Metastatic Breast Carcinoma in the Ovary (tissue), 3 donors: ENCODE measurements around a stretch of chr1.

DNA sequence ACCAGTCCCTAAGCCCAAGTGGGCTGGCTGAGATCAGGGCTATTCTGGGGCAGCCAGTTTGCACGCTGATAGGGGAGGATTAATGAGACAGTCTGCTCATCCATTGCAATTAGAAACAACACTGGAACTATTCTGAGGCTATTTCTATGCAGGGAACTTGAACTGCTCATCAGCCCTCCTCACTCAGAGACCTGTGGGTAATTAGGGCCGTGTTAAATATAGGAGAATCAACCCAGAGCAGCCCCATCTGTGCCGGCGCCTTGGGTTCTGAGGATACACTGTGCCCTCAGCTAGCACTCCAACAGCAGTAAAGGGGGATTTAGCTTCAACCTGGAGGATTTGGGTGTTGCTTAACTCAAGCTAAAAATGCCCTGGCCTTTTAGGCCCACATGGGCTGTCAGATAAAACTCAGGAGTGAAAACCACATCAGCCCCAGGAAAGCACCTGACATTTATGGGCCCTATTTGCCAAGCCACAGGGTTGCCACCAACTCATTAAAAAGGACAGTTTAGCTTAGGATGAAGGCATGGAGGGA, 53.9 kb downstream of the DUSP10 start:
- PRO-cap, 3 experiments = no peak in any of the 3 experiments

GRCh38 chr1:221717131-221717780, 24.6 kb downstream of the DUSP10 start:
- PRO-cap, 3 experiments = peak in 1 of 3 experiments; most common plus-strand start chr1:221717724 (in 1)

DNA sequence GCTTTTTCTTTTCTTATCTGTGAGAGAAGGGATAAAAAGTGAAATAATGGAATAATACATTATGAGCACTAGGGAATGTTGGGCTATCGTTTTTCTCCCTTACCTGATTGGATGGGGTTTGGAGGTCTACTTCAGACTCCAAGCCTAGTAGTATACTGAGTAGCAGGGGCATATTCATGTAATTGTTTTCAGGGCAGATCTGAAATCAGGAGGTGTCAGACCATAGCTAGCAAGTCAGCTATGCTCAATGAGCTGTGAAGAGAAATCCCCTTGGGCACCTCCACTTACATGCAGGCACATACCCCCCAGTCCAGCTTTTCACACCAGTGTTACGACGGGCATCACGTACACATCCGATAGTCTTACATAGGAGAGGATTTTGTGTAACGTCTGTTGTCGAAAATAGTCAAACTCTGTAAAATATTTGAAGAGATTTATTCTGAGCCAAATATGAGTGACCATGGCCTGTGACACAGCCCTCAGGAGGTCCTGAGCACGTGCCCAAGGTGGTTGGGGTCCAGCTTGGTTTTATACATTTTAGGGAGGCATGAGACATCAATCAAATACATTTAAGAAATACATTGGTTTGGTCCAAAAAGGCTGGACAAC, 1.9 kb upstream of the DUSP10 start:
- PRO-cap, 3 experiments = no peak in any of the 3 experiments

DNA sequence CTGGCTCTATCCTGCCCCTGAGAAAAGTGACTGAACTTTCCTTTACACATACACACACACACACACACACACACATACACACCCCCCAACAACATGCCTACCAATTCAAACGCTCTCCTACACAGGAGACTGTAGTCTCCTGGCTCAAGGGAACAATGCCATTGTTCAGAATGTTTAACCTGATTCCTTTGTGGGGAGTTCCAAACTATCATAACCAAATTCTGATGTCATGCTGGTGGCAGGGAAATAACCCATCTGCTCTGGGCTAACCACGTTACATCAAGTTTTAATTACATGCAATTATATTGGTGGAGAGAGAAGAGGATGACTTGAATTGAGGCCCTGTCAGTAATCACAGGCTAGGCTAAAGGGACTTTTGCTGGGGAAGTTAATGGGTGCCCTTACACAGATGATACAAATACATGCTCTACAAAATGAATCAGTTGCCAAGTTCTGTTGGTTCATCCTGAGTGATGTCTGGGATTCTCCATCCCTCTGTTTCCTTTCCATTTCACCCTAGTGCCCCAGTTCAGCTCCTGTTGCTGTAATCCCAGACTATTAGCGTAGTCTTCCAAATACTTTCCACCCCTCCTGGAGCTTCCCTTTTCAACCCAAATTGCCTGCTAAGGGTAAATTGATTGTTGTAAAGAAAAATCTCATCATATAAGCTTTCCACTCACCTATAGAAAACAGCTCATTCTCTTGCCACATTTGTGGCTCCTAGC, 52.5 kb upstream of the DUSP10 start:
- PRO-cap, 3 experiments = no peak in any of the 3 experiments

GRCh38 chr1:221829426-221830167, 87.7 kb upstream of the DUSP10 start:
- PRO-cap, 3 experiments = no peak in any of the 3 experiments

DNA sequence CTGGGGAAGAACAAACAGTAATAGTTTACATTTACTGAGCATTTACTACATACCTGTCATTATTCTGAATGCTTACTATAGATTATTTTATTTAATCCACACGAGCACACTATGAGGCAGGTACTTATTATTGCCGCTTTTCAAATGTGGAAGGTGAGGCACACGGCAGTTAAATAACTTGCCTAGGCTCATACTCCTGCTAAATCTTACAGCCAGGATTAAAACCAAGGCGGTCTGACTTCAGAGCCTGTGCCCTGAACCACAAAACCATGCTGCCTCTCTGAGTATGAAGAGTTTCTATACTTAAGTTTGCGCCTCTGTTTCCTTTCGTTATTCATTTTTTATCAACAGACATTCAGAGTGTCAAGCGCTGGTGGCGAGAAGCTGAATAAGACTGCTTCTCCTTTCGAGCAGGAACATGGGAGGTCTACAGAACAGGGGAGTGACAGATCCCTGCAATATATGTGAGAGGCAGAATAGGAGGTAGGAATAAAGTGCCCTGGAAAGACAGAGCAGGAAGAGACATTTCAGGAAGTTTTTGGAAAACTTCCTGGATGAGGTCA, 96.0 kb upstream of the DUSP10 start:
- PRO-cap, 3 experiments = no peak in any of the 3 experiments

- PRO-cap, 3 experiments = no peak in any of the 3 experiments
These were observed 98.7 kb upstream of the DUSP10 start for GRCh38 chr1:221840552-221841039.

DNA sequence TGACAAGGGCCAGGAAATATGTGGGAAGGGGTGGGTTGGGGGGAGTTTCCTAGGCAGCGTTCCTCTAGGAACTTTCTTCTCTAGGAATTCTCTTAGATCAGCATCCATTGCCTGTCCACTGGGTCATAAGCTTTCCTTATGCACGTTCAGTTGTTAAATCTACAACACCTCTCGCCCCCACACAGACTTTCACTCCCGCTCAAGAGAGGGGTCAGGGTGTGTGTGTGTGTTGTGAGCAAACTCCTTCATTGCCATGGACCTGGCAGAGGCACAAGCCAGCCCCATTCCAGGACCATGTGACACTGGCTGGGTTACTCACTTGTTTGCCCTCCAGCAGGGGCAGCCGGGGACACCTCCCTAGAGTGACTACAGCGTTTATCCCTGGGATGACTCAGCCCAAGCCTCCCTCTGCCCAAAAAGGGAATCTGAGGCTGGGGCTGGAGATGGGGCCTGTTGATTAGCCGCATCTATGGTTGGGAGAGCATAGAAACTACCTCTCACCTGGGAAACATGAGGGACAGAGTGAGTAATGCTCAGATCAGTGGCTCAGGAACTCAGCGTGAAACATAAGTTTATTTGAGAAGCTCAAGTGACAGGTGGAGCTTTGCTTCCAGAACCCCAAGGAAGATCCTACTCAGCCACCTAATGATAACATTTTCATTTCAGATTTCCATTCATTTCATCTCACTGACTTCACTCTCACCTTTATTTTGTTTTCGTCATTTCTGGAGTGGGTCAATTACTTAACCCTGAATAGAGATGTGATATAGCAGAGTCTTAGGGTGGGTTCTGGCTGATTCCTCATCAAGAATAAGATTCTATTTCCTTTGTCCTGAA, 145.3 kb upstream of the DUSP10 start:
- PRO-cap, 3 experiments = peak in 1 of 3 experiments; most common plus-strand start position 361 of the sequence (in 1); most common minus-strand start position 250 of the sequence (in 1)

DNA sequence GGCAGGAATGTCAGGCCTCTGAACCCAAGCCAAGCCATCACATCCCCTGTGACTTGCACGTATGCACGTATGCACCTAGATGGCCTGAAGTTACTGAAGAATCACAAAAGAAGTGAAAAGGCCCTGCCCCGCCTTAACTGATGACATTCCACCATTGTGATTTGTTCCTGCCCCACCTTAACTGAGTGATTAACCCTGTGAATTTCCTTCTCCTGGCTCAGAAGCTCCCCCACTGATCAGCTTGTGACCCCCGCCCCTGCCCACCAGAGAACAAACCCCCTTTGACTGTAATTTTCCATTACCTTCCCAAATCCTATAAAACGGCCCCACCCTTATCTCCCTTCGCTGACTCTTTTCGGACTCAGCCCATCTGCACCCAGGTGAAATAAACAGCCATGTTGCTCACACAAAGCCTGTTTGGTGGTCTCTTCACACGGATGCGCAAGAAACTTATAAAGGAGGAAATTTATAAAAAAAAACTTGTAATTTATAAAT, 229.3 kb upstream of the DUSP10 start:
- PRO-cap, 3 experiments = no peak in any of the 3 experiments

- PRO-cap, 3 experiments = peak in 3 of 3 experiments; most common plus-strand start chr1:222465696 (in 2); most common minus-strand start chr1:222465619 (in 3)
These were observed 82.4 kb downstream of the HHIPL2 start for GRCh38 chr1:222465228-222466182.

DNA sequence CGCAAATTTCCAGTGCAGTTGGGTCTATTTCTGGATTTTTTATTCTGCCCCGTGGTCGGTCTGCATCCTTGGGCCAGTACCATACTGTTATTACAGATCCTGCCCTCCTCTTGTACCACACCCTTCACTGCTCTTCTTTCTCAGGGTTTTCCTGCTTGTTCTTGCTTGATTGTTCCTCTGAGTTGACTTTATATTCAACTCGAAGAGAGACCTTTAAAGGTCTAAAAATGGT, 25.3 kb downstream of the MIA3 start:
- PRO-cap, 3 experiments = no peak in any of the 3 experiments

DNA sequence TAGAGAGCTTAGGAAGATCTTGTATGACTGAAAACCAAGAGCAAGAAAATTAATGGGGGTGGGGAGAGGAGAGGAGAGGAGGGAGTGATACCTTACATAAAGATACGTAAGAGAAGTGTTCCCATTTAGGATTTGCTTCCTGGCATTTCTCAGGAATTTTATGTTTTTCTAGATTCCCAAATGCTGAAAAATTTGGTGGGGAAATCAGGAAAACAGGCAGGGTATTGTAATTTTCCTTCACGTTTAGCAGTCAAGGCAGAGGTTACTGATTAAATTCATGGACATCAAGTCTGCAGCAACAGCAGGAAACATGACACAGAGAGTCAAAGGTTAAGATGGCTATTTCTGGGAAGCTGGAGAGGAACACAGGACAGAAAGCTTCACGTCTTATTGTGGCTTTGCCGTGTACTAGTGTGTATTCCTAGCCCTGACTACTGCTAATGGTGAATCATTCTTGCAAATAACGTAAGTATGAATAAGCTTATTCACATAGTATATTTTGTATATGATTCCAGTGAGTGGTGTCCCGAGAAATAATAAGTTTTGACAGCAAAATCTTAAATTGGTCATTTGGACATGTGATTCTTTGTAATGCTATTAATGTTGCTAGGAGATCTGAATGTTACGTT, 77.2 kb downstream of the DISP1 start:
- PRO-cap, 3 experiments = no peak in any of the 3 experiments

DNA sequence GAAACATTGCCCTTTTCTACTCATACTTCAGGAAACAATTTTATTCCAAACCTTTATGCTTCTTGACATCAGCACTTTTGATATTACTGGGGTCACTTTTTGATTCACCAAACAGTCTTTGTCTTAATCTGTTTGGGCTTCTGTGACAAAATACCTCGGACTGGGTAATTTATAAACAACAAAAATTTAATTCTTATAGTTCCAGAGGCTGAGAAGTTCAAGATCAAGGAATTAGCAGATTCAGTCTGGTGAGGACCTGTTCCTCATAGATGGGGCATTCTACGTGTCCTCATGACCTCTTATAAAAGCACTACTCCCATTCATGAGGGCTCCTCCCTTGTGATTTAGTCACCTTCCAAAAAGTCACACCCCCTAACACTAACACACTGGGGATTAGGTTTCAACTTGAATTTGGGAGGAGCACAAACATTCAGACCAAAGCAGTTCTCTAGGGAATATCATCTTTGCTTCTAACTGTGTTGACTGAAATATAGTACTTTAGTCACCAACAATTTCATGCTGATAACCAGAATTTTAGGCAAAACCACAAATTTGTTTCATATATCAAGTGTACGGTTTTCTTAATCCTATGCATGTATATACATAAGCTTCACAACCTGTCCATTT, 141.5 kb downstream of the TLR5 start:
- PRO-cap, 3 experiments = no peak in any of the 3 experiments

GRCh38 chr1:223114843-223115298, 28.2 kb downstream of the TLR5 start:
- PRO-cap, 3 experiments = no peak in any of the 3 experiments

GRCh38 chr1:223141847-223142093, 1.3 kb downstream of the TLR5 start:
- PRO-cap, 3 experiments = no peak in any of the 3 experiments

DNA sequence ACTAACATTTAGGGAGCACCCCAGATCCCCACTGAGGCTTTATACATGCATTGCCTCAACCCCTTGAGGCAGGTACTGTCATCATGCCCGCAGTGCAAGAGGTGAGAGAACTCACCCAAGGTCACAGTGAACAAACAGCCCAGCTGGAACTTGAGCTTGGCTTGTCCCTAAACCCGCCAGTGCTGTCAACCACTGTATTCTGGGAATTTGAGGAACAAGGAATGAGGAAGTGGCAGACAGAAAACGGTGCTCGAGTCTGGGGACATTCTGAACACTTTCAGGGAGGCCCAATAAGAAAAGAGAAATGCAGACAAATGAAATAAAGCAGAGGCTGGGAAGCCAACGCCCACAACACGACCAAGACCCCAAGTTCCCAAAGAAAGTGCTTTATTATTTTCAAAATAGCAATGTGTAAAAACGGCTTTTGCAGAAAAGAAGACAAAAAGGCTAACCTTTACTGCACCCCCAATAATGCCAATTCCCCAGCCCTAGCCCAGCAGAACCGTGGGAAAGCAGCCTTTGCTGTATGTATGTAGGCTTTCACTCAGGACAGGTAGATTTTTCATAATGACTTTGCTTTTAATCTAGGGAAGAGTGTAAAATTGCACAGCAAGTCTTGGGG, 34.8 kb upstream of the TLR5 start:
- PRO-cap, 3 experiments = peak in 3 of 3 experiments; most common plus-strand start position 231 of the sequence (in 1); most common minus-strand start position 184 of the sequence (in 2)

DNA sequence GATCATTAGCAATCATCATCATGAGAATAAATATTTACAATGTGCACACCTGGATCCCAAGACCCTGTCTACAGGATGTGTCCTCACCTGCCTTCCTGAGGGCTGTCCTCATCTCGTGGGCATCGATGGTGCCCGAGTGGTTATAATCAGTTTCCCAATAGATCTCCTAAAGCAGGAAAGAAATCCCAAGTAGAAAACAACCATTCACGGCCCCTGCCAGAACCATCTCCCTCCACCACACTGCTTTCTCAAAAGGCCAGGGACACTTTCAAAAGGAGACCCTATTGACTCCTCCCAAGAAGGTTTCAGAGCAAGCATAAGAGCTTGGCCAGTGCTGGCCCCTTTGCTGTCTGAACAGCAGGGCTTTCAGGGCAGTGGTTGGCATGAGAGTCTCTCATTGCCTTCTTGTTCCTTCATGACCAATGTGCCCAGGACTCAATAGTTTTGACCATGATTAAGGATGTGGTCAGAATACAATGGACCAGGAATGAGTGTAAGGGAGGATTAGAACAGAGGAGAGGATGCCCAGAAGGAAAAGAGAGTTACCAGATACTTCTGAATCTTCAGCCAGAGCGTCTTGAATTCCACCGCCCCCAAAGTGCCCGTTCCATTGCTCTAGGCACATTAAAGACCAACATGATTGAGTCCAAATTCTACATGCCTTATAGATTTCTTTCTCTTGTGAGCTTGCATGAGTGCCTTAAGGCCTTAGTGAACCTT, 120.7 kb downstream of the CAPN8 start:
- PRO-cap, 3 experiments = no peak in any of the 3 experiments

DNA sequence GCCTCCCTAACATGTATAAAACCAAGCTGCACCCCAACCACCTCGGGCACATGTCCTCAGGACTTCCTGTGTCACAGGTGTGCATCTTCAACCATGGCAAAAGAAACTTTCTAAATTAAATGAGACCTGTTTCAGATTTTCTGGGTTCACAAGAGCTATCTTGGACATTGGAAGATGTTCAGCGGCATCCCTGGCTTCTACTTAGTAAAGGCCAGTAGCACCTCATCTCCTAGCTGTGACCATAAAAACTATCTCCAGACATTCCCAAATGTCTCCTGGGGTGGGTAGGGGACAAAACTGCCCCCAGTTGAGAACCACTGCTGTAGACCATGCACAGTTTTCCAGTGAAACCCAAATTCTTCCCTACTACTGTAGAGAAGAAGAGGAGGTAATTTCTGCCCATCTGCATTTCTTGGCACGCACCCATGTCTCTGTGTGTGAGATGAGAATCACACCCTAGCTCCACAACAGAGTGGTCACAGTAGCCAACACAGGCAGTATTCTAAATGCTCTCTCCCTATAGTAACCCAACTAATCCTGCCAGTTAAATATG, 1.4 kb upstream of the CAPN2 start:
- PRO-cap, 3 experiments = peak in 3 of 3 experiments; most common plus-strand start position 467 of the sequence (in 2); most common minus-strand start position 353 of the sequence (in 1)

DNA sequence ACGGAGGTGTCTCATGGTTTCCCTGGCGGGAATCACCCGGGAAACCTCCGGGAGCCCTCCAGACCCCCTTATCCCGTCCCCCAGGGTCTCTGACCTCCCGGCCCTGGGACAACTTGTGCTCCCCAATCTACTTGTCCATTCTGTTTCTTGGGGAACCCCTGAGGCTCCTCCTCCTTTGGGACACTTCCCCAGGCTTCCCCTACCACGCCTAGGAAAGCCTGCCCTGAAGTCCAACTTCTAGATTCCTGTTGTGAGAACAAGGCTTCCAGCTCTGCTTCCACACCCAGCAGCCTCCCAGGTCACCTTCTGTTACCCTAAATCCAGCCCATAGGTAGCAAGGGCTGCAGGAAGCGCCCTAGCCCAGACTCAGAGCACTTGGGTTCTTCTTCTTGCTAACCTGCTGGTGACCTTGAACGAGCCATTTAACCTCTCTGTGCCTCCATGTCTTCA, 1.1 kb downstream of the CAPN2 start:
- PRO-cap, 3 experiments = peak in 2 of 3 experiments; most common plus-strand start position 240 of the sequence (in 1); most common minus-strand start position 142 of the sequence (in 1)

DNA sequence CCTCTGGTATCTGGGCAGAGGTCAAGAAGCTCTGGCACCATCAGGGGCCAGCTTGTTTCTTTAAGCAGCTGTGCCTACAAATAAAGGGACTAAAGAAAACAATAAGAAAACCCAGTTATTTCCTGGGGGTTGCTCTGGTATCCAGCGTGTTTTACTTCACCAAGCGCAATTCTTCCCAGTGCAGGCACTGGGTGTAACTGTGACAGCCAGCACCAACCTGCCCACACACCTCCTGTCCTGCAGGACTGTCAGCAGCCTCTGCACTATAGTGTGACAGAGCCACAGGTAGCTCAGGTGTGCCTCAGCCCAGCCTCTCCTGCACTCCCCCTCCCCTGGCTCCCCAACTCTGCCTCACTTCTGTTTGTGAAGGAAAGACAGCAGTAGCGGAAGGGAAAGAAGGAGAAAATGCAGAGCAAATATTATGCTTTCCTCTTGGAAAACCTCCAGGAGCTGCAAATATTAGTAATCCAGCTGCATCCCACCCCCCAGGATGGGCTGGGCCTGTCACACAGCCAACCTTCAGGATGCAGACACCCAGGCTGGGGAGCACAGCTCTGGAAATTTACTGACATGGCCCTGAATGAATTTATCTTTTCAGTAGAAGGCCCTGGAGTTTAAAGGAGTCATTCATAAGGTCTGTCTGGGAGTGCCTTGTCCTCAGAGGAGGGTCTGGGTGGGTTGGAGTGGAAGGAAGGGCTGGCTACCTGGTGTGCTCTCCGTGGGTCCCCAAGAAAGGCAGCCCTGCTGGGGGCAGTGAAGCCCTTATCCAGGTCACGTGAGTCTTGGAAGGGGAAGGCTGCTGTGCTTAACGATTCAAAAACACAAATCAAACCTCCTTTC, 20.8 kb downstream of the CAPN2 start:
- PRO-cap, 3 experiments = peak in 2 of 3 experiments; most common plus-strand start position 522 of the sequence (in 2); most common minus-strand start position 260 of the sequence (in 2)